Skeletal muscle satellite cell (primary cell): ENCODE data around the genes LARGE1 and ISX.

DNA sequence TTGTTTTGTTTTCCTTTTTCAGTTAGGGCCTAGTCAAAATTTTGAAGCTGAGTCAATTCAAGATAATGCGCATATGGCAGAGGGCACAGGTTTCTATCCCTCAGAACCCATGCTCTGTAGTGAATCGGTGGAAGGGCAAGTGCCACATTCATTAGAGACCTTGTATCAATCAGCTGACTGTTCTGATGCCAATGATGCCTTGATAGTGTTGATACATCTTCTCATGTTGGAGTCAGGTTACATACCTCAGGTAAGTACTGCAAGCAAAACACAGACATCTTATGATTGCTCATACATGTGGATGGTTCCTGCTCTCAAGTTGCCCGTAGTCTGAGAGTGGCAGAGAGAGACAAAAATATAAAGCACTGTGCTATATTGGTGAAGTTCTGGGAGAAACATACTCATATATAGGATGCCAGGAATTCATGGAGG is 9.3 kb downstream of the FBXO7 start:
- CAGE, long polyA plus RNA, result no peak

DNA sequence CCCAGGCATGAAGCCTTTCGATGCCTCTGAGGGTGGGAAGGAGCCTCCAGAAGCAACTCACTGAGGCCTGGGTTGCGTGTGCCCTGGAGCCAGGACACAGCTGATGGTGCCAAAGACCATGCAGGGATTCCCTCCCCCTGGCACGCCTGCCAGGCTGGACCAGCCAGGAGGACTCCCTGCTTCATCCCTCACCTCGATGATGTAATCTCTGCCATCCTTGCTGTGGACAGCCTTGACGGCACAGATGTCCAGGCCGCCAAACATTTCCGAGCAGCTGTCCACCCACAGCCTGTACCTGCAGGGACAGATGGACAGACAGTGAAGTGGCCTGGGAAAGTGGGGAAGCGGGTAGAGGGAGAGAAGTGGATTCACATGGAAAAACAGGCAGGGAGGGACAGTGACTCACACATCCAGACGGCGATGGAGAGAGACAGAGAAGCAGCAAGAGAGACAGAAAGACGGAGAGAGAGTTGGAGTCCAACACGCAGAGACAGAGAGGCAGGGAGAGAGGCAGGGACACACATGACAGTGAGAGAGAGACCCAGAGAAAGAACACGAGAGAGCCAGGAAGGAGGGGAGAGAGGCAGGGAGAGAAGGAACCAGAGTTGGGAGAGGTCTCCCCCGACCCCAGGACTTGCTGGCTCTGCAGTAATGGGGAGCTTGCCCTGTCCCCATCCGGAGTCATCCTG is 59.1 kb downstream of the FBXO7 start:
- CAGE, long polyA plus RNA, result no peak

DNA sequence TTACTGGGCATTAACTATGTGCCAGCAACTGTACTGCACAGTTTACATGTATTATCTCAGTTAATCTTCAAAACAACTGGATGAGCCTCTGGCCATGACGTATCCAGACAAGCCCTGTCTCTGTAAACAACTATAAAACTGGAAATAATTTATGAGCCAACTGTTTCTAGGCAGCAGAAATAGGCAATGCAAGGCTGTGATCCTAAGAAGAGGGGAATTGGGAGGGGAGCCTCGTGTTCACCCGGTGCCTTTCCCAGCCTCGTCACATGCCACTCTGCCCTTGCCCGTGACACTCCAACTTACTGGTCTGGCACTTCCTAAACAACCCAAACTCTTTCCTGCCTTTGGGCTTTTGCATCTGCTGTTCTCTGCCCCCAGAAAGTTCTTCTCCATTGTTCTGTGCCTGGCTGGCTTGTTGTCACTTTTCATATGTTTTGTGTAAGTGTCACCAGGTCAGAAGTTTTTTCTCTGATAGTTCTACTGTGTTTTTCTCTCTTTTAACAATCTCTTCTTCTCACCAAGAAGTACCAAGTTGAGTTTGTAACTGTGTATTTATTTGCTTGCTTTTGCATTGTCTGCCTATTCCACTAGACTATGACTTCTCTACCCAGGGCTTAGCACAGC is 83.0 kb downstream of the FBXO7 start:
- CAGE, long polyA plus RNA, result no peak

DNA sequence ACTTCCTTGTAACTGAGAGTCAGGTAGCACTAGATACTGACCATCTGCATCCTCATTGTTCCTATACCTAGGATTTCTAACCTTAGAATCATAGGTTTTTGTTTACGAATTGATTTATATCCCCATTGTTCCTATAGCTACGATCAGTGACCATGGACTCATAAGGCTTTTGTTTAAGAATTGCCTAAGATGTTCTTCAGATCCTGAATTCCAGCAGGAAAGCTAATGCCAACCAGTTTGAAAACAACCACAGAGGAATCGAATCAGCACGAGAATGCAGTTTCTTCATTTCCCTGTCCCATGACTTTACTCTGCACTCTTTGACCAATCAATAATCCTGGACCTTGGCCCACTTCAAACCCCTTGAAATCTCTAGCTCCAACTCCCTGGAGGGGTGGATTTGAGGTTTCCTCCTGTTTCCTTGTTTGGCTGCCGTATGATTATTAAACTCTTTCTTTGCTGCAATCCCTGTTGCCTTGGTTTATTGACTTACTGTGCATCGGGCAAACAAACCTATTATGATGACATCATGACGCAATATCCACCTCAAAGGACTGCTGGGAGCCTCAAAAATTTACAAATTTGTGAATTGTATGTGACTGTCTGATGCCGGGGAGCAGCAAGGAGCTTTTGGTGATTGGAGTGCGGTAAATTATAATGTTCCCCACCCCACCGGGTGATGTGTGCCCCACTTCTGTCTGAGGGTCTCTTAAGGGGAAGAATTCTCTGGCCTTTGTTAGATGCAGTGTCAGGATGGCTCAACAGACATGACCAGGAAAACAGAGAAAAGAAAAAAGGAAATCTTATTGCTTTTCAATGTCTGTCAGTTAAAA is 109.3 kb downstream of the FBXO7 start:
- CAGE, long polyA plus RNA, result no peak

- CAGE, long polyA plus RNA, result no peak
These were observed 36.6 kb upstream of the TIMP3 start for GRCh38 chr22:32764724-32765491.

- CAGE, long polyA plus RNA, result no peak
These were observed 3.1 kb downstream of the TIMP3 start for GRCh38 chr22:32804473-32805227.

DNA sequence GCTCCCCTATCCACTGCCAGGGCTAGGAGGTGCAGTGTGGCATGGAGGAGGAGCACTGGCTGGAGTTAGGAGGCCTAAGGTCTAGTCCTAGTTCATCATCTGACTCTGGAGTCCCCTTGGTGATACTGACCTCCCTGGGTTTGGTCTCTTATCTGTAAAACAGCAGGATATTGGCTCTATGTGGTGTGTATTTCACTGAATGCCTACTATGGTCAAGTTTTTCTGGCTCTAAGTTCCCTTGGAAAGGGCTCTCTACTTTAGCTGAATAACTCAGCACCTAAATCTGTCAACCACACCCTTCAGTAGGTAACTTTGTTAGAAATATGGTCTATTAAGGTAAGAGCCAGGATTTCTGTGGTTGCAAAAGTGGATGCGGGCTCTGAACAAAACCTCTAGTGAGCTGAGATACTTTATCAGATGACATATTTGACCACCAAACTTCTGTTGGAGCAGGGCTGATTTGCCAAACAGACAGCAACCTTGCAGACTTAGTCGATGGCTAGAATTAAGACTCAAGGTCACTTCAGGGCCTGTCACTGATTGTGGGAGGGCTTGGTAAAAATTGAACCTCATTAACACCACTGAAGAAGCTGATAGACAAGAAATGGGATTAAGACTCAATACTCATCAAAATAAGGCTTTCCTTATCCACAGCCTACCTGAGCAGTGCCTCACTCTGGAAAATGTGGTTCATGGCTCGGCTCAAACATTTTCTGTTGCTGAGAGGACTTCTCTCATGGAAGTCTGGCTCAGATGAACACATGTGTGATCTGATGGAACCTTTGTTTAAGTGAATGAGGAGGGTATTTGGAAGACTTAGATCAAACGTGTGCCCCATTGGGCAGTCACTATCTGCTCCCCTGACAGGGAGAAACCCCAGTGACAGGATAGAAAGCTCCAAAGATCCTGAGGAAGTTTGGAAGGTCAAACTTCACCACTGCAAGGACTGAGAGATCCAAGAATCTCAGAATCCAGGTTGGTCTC is 10.7 kb downstream of the TIMP3 start:
- CAGE, long polyA plus RNA, result no peak

- CAGE, long polyA plus RNA, result no peak
These were observed 17.9 kb downstream of the TIMP3 start for GRCh38 chr22:32819367-32819848.

GRCh38 chr22:32820911-32821749 is 19.6 kb downstream of the TIMP3 start:
- CAGE, long polyA plus RNA, result no peak

DNA sequence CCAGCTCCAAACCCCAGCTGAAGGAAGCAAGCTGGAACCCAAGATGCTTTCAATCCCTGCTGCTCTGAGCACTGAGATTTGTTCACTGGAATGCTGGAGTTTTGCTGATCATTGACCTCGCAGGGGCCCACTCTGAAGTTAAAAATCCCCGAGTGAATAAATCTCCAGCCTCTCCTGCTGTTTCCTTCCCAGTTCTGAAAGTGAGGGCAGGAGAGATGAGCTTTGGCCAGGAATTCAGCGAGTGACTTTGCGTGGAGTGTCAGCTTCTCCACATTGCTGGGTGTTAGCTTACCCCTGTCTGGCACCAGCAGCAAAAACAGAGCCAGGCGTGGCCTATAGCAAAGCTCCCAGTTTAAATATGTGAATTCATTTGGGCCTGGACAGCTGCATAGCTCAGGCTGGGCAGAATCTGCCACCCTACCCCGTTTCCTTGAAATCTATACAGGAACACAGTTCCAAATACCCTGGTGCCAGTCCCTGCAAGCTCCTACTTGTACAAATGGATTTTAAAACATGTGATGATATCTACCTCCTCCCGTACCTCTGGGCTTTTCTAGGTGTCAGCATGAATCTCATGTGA is 25.5 kb downstream of the TIMP3 start:
- CAGE, long polyA plus RNA, result no peak

DNA sequence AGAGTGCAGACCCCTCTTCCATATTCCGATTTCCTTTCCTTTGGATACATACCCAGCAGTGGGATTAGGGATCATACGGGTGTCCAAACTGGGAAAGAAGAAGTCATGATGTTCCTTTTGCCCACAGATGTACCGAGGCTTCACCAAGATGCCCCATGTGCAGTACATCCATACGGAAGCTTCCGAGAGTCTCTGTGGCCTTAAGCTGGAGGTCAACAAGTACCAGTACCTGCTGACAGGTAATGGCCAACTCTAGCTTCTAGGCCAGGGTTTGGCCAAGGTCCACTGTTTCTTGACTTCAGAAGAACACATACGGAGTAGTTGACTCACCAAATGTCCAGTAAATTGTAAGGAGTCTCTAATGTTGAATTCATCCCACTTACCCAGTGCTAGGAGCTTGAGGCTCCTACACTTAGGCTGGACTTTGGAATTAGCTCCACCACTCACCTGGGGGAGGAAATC is 55.6 kb downstream of the TIMP3 start:
- CAGE, long polyA plus RNA, result no peak

GRCh38 chr22:32860547-32860935 is 59.0 kb downstream of the TIMP3 start:
- CAGE, long polyA plus RNA, result no peak

DNA sequence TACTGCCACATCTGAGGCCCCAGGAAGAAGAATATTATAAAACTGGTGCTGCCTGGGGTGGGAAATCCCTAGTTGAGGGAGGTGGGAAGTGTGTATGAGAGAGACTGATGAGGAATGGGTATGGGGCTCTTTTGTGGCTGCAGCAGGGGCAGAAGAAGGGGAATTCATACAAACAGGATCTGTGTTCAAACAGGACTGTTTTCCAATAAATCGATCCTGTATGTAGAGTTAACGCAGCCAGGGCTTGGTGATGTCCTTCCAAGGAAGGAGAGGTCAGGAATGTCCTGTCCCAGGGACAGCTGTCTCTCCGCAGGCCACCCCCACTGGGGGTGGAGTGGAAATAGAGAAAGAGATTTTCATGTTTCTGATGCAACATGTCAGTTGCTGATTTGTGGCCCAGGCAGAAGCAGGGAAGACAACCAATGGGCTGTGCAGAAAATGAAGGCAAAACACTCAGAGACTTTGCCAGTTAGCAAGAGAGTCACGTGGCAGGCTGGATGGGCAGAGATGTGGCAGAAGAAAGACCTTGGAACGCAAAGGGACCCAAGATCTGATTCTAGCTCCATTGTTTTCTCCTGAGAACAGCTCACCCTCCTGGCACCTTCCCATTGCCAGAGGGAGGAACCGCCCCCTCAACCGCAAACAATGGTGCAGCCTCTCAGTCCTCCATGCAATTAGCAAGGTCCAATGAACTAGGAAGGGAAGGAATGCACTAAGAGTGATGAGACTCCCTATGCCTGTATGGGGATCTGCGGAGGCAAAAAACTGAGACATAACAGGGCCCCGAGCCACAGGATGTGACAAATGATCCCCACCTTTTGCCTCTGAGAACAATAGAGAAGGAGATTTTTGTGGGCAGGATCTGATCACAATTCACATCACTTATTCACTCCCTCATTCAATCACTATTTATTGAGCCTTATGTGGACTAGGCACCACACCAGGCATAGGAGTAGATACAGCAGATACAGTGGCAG is 71.0 kb downstream of the SYN3 start:
- CAGE, long polyA plus RNA, result no peak

- CAGE, long polyA plus RNA, result no peak
These were observed 51.3 kb upstream of the SYN3 start for GRCh38 chr22:33109554-33109847.

GRCh38 chr22:33272052-33272611 is 214.0 kb upstream of the SYN3 start:
- CAGE, long polyA plus RNA, result no peak

GRCh38 chr22:33743269-33744178 is 176.8 kb downstream of the LARGE1 start:
- CAGE, long polyA plus RNA, result no peak

- CAGE, long polyA plus RNA, result no peak
These were observed 36.4 kb downstream of the LARGE1 start for GRCh38 chr22:33883460-33884684.

DNA sequence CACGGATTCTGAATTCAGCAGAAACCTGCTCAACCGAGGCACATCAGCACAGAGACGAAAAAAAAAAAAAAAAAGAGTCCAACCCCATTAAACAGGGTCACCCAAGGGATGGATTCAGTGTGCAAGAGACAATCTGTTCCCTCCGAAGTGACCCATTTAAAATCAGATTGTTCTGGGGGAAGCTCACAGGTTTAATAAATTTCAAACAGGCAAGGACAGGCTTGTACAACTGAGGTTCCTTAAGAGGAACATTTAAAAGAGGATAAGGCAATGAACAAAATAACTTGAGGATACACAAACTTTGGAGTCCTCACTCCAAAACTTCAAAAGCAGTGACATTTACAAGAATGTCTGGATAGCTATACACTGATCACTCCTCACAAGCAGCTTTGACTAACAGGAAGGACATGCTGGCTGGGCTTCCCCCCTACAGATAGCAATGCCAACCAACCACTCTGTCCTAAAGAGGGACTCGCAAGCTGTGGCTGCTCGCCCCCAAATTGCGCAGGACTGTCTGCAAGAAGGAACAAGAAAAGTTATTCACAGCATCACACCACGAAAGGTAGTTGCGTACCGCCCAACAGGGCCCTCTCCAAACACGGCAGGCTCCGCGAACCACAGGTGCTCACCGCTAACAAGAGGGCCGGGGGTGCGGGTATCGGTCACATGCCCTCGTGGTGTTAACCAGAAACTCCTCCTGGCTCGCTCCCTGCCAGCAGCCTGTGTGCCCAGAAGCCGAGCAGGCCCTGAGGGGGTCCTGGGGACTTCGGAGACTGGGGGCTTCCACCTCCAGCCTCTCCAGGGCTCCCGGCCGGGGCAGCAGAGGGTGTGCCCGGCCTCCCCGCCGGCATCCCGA is 1.0 kb downstream of the LARGE1 start:
- CAGE, long polyA plus RNA, result no peak

DNA sequence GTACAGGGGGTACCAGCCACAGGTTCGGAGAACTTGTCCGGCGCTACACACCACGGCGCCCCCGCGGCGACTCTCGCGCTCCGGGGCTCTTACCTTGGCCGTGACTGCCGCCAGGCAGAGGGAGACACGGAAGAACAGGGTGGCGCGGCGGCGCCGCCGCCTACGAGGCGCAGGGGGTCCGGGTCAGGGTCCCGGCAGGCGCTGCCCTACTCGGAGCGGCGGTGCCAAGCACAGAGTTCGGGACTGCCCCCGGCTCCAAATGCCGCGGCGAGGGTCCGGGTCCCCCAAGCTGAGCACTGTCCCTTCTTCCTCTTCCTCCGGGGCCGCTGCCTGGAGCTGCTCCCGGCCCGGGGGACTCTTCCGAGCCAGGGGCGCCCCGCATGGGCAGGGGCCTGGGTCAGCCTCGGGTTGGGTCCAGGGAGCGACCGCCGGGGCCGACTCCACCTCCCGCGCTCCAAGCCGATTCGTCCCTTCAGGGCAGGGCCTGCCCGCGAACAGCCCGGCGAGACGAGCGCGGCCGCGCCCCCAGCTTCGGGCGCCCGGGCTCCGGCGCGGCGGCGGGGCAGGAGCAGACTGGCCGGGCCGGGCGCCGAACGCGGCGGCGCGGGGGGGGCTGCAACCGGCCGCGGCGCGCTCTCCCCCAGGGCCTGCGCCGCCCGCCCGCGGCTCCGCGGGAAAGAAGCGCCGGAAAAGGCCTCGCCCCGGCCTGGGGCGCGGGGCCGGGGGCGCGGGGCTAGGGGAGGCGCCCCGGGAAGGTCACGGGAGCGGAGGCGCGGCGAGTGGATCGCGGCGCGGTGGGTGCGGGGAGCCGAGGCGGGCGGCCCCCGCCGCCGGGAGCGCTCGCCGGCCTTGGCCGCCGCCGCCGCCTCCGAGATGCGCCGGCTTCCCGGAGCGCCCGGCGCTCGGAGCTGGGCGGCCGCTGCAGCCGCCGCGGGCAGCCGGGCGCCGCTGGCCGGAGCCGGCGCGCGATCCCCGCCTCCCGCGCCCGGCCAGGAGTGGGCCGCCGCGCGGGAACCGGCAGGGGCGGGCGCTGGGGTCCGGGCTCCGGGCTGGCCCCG is at the start of gene LARGE1:
LARGE1 (minus strand) TSS at position 575 of the 1,058 bp plus-strand sequence.
- CAGE, long polyA plus RNA, result no peak

DNA sequence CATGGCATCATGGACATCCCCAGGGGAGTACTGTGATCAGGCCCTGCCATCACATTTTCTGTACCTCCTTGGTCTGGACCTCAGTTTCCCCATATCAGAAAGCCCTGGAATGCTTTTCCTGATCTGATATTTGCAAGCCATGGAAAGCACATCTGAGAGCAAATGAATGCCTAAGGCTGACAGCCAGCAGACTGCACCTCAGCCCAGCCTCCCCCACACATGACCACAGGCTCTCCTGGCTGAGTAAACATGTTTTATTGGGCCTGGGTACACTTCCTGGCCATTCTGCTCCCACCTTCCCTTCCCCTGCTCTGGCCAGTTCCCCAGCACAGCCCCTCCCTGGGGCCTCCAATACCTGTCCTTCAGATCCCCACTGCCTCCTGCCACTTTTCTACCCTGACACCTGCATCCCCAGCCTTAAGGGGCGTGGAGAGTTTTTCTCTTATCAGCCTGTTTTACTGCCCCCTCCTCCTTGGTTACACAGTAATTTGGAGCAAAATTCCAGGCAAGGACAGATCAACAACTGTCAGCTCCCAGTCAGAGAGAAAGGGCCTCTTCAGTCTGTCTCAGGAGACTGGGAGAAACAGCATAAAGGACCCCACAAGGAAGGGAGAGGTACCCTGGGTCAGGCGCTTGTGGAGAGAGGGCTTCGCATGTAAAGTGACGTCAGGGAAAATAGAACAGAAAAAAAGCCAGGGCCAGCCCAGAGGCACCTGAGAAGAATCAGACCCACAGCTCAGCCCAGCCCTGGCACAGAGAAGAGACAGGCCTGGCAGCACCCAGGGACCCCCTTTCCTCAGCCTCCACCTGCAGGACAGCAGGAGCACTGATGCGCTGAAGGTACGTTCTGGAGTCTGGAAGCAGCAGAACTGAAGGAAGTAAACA is at the start of gene ISX:
ISX (plus strand) TSS at position 536 of the 885 bp plus-strand sequence.
- CAGE, long polyA plus RNA, result no peak